Left common carotid artery plus branches (tissue), 1 donor: ENCODE measurements around the gene WNT8B.

GRCh38 chr10:98460619-98461488, 14.1 kb upstream of the HPS1 start:
- PRO-cap: no peak

DNA sequence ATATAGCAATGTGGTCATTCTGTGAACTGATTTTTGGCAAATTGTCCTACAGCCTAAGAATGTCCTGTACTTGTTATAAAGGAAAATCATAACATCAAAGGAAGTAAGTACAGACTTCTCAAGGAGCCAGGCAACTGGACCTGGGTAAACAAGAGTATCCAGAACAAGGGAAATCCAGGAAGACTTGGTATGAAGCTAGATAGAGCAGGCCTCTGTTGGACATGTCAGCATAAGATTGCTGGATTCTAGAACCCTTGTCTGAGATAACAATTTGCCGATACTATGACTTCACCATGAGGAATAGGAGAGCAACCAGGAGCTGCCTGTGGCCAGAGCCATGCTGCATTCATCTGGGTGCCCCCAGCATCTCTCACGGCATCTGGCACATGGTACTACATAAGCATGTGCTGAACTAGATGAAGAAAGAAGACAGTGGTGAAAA, 19.7 kb downstream of the GOT1 start:
- PRO-cap: no peak

- PRO-cap: no peak
Measured at GRCh38 chr10:99531434-99532218, 1.1 kb upstream of the NKX2-3 start.

- PRO-cap: no peak
Measured at GRCh38 chr10:99537278-99538050, 4.7 kb downstream of the NKX2-3 start.

DNA sequence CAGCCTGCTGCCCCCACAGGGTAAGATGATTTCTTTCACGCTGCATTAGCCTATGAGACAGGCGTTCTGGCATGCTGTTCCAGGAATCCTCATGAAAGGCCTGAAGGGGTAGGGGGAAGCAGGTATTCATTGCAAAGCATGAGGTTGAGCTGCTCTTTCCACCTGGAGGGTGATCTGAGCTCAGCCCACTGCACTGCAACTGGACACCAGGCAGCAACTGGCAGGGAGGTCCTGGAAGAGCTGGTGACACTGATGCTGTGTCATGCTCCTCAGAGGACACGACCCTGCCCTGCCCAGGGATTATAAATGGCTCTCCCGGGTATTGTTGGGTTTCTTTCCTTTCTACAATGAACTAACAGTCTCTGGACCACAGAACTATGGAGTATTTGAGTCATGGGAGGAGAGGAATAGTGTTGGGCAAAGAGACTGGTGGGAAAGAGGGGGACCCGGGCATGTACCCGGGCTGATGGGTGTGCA, 24.4 kb downstream of the SLC25A28 start:
- PRO-cap: no peak

- PRO-cap: no peak
Measured at GRCh38 chr10:99844437-99845020, 62.1 kb downstream of the ABCC2 start.

DNA sequence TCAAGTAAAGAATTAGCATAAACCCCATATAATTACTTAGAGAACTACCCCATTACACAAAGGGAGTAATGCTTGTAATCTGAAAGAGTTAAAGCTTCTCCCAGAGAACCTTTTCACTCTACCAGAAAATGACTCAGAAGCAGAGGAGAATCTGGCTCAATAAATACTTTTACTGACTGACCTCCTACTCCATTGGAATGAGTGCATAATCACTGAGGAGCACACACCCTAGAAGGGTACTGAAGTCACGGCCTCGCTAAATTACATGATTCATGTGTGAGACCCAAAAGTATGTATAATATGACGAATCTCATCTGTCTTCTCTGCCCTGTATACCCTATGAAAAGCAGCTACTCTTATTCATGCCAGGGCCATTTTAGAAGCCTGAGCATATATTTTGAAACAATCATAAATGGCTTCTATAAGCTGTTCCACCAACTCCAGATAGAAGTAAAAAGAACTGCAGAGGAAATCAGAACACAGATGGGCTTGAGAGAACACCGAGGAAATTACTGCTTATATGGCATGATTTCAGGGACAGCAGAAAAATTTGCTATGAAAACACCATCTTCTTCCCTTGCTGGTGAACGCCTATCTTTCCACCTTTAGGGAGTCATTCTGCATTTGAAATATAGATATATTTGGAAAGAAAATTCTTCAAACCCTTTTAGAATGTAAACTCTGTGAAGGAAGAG, 32.6 kb downstream of the DNMBP start:
- PRO-cap: no peak

GRCh38 chr10:99983279-99984069, 26.3 kb downstream of the DNMBP start:
- PRO-cap: no peak

DNA sequence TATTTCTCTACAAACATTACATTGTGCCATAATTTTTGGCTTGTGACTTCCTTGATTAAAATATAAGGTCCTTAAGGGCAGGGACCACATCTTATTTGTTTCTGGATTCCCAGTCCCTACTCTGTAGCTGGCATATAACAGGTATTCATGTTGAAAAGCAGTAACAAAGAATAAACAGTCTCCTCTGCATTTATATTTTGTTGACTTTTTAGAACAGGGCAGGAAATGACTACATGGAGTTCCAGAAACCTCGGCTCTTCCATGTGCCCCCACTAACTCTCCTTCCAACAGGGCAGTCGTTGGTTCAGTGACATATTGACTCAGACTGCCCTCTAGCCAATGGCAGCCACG, 19.7 kb upstream of the CPN1 start:
- PRO-cap: no peak

DNA sequence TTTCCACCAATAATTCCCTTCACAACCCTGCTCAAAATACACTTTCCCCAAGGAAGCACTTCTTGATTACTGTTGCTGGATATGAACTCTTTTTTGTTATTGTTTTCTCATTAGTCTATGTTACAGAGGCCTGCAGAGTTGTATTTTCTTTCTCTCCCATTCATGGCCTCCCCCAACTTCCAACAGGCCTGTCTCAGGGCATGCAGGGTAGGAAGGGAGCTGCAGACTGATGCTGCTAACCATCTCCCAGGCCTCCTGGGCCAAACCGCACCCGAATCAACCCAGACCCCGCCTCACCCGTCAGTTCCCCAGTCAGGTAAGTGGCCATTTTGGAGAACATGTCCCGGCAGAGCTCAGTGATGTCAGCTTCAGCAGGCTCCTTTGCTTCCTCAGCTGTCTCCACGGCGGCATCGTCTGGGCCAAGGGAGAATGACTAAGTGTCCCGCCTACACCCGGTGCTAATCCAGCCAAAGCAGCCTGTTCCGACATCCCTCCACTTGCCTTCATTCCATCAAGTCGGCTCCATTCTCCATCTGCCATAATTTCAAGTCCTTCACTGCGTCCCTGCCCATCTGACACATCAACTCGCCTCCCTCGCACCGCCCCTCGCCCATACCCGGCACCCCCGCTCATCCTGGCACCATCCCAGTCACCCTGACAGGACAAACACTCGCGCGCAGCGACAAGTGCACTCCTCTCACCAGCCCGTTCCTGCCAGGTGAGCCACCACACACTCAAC, 511 bp downstream of the BLOC1S2 start:
- PRO-cap: bidirectional peak, plus-strand start at position 488 of the sequence, minus-strand start at position 416 of the sequence

DNA sequence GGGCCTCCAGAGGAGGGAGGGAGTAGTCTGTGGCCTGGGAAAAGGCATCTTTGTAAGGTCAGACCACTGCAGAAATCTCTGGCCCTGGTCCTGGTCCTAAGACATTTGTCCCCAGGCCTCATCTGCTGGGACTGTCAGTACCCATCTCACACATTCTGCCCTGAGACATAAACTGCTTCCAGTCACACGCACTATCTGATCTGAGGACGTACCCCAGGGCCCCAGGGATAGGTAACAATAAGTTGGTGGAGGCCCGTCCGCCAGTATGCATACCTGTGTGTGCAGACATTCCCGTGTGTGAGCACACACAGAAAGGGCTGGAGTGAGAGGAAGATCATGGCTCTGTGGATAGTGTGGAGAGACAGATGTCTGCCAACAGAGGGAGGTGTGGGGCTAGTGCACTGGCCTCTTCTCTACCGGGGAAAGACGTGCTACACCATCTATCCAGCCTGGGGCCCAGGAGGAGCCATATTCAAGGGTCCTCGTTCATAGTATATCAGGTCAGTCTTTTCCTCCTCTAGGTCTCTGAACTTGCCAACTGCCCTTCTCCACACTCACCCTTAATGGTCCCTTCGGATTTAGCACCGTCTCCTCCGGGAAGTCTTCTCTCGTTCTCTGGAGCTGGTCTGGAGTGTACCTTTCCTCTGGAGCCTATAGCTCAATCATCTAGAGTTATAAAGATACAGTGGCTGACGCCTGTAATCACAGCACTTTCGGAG, 4.7 kb upstream of the SCD start:
- PRO-cap: no peak

- PRO-cap: no peak
Measured at GRCh38 chr10:100462918-100463194, at the start of gene WNT8B. Gene WNT8B (plus strand): TSS chr10:100463009.

DNA sequence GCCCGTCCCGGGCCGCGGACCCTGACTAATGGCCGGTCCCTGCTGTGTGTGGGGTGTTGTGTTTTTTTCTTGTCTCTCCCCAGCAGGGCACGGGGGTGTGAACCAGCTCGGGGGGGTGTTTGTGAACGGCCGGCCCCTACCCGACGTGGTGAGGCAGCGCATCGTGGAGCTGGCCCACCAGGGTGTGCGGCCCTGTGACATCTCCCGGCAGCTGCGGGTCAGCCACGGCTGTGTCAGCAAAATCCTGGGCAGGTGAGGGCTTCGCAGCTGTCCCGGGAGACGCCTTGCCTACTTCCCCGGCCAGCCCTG, 4.2 kb downstream of the PAX2 start:
- PRO-cap: no peak

DNA sequence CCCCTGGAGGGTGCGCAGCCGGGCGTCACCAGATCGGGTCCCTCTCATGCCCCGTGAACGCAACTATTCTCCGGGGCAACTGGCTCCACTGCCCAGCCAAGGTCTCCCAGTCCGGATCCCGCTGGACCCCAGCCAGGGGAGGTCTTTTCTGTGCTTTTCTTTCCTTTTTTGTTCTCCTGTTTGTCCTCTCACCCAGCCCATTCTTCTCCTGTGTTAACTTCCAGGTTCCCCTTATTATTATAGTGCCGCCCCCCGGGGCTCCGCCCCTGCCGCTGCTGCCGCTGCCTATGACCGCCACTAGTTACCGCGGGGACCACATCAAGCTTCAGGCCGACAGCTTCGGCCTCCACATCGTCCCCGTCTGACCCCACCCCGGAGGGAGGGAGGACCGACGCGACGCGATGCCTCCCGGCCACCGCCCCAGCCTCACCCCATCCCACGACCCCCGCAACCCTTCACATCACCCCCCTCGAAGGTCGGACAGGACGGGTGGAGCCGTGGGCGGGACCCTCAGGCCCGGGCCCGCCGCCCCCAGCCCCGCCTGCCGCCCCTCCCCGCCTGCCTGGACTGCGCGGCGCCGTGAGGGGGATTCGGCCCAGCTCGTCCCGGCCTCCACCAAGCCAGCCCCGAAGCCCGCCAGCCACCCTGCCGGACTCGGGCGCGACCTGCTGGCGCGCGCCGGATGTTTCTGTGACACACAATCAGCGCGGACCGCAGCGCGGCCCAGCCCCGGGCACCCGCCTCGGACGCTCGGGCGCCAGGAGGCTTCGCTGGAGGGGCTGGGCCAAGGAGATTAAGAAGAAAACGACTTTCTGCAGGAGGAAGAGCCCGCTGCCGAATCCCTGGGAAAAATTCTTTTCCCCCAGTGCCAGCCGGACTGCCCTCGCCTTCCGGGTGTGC, 82.2 kb downstream of the PAX2 start:
- PRO-cap: no peak

- PRO-cap: no peak
Measured at GRCh38 chr10:100828219-100828935, 83.0 kb downstream of the PAX2 start.

- PRO-cap: no peak
Measured at GRCh38 chr10:101033024-101033330, 1.9 kb downstream of the SFXN3 start.

DNA sequence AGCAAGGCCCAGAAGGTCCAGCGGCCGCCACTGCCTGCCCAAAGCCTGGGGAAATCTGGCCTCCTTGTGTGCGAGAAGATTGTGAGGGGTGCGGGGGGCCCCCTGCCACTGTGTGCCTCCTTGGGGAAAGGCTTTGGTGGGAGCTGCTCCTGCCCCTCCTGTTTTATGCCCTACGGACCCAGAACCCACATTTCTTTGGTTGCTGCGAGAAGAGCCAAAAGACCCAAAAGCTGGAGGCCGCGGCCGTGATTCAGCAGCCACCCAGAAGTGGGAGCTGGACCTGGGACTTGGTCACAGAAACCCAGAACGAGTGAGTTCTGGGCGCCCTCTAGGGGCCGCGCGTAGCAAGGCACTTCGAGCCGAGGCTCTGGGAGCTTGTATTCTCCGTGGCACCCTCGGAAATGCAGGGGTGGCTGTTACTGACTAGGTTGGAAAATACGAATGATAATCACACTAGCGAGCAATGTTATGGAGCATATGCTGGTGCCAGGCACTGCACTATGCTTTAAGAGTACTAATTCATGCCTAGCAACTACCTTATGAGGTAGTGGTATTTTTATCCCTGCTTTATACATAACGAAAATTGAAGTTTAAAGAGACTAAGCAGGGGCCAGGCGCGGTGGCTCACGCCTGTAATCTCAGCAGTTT, 11.1 kb downstream of the TLX1 start:
- PRO-cap: no peak

DNA sequence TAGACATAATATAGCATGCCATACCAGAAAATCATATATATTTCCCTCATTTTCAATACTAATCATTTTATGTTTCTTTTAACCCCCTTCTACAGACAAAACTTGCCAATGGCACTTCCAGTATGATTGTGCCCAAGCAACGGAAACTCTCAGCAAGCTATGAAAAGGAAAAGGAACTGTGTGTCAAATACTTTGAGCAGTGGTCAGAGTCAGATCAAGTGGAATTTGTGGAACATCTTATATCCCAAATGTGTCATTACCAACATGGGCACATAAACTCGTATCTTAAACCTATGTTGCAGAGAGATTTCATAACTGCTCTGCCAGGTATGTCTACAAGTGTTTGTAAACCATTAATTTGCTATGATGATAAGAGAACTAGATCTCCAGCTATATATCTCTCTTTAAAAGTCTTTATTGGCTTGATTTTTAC, 66.5 kb downstream of the POLL start:
- PRO-cap: no peak

- PRO-cap: no peak
Measured at GRCh38 chr10:101570117-101570682, 17.9 kb downstream of the POLL start.

DNA sequence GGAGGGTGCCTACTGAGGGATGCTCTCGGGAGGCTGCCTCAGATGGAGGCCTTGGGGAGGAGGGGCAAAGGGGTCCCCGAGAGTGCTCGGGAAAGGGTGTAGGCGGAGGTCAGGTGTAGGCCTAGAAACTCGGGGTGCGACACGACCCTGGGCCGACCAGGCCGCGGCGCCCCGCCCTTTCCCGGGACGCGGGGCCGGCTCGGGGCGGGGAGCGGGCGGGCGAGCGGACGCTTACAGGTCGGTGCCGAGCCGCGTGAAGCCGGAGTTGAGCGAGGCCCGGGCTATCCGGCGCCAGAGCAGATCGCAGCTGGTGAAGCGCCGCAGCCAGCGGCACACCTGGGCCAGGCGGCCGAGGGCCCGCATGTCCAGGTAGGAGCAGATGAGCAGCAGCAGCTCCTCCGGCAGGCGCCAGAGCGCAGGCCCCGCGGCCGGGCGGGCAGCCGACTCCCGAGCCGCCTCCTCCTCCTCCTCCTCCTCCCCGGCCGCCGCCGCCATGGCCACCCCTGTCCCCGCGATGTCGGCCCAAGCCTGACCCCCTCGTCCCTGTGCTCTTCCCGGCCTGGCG, 742 bp downstream of the FBXW4 start:
- PRO-cap: bidirectional peak, plus-strand start at position 262 of the sequence, minus-strand start outside the sequence